Gastrocnemius medialis (tissue), 3 donors: ENCODE results near the genes RMND5B, ZNF454 and RUFY1.

GRCh38 chr5:177610889-177612035 lies 11.3 kb downstream of the B4GALT7 start:
- PRO-cap = no peak
- RAMPAGE, long total RNA, 3 experiments = no peak in any of the 3 experiments

- PRO-cap = no peak
- RAMPAGE, long total RNA, 3 experiments = no peak in any of the 3 experiments
These were observed 41.7 kb downstream of the B4GALT7 start for GRCh38 chr5:177641498-177642100.

- PRO-cap = no peak
- RAMPAGE, long total RNA, 3 experiments = no peak in any of the 3 experiments
These were observed 182.9 kb downstream of the B4GALT7 start for GRCh38 chr5:177782638-177783416.

- PRO-cap = bidirectional peak, plus-strand start at chr5:178131017, minus-strand start at chr5:178130865
- RAMPAGE, long total RNA, 3 experiments = start-site peak on the plus strand in 2 of 3 experiments, at chr5:178131032-178131039 at its widest, 35 to 42 reads per replicate
These were observed at the start of gene RMND5B for GRCh38 chr5:178130741-178131852. RMND5B (plus strand) TSS chr5:178131014.

DNA sequence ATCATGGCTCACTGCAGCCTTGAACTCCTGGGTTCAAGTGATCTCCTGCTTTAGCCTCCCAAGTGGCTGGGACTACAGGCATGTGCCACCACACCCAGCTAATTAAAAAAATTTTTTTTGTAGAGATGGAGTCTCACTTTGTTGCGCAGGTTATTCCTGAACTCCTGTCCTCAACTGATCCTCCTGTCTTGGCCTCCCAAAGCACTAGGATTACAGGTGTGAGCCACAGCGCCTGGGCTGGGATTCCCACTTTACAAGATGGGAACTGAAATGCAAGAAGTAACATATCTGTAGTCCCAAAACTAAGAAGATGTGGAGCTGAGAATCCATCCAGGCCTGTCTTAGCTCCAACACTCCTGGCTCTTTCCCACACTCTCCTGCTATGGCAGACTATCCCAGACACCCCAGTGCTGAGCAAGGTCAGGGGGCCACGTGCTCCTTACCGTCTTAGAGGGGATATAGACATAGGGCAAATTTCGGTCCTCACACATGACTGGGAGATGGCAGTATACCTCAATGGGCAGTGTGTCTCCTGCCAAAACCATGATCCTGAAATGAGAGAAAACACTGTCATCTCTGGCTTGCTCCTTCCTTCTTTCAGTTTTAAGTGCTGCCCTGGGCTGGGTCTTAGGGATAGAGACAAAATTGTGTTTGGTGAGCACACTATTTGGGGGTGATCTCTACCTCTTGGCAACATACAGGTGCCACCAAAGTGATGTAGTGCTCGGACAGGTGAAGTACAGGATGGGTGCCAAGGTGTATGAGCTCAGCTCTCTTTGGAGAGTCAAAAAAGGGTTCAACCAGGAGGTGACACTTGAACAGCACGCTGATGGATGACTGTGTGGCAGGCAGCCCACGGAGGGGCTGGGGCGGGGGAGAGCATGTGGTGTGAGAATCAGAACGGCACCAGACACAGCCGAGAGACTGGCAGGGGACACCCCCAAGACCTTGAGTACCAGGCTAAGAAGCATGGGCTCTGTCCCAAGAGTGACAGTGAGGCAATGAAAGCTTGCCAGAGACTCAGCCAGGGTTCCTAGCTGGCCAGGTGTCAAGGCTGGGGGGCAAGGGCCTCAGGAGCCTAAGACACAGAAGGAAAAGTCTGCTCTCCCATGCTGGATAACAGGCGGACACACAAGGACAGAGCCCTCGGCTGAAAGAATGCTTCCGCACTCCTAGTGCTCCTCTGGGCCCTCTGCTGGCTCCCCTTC lies 2.8 kb downstream of the NHP2 start:
- PRO-cap = no peak
- RAMPAGE, long total RNA, 3 experiments = no peak in any of the 3 experiments

- PRO-cap = no peak
- RAMPAGE, long total RNA, 3 experiments = no peak in any of the 3 experiments
These were observed 4.8 kb downstream of the HNRNPAB start for GRCh38 chr5:178209157-178209592.

DNA sequence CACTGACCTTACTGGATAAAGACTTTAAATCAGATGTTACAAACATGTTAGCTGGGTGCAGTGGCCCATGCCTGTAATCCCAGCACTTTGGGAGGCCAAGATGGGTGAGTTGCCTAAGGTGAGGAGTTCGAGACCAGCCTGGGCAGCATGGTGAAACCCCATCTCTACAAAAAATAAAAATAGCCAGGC lies 12.3 kb downstream of the HNRNPAB start:
- PRO-cap = no peak
- RAMPAGE, long total RNA, 3 experiments = no peak in any of the 3 experiments

- PRO-cap = no peak
- RAMPAGE, long total RNA, 3 experiments = no peak in any of the 3 experiments
These were observed 10.1 kb downstream of the PHYKPL start for GRCh38 chr5:178222274-178223126.

GRCh38 chr5:178240706-178241130 lies 8.1 kb upstream of the PHYKPL start:
- PRO-cap = no peak
- RAMPAGE, long total RNA, 3 experiments = no peak in any of the 3 experiments

DNA sequence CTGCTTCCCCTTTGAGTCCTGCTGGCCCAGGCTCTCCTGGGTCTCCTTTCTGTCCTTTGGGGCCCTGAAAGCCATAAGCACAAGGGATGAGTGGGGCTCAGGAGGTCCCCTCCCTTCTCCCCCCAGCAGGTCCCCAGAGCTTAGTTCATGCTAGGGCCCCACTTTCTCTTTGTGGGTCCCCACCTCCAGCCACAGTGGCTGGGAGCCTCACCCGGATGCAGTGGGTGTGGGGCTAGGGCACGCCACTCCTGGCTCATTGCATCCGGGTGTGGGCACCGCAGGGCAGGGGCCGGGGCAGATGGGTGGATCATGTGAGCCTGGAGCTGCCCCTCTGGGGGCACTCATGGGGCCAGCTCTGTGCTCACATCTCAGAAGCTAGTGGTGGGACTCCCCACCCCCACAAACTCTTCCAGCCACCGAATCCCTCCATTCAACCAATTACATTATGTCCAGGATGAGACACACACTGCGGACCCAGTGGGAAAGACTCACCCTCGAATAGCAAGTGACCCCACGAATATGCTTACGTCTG lies 16.6 kb upstream of the PHYKPL start:
- PRO-cap = no peak
- RAMPAGE, long total RNA, 3 experiments = no peak in any of the 3 experiments

GRCh38 chr5:178442438-178443014 lies 147.7 kb downstream of the COL23A1 start:
- PRO-cap = no peak
- RAMPAGE, long total RNA, 3 experiments = no peak in any of the 3 experiments

GRCh38 chr5:178542396-178542973 lies 47.7 kb downstream of the COL23A1 start:
- PRO-cap = no peak
- RAMPAGE, long total RNA, 3 experiments = no peak in any of the 3 experiments

DNA sequence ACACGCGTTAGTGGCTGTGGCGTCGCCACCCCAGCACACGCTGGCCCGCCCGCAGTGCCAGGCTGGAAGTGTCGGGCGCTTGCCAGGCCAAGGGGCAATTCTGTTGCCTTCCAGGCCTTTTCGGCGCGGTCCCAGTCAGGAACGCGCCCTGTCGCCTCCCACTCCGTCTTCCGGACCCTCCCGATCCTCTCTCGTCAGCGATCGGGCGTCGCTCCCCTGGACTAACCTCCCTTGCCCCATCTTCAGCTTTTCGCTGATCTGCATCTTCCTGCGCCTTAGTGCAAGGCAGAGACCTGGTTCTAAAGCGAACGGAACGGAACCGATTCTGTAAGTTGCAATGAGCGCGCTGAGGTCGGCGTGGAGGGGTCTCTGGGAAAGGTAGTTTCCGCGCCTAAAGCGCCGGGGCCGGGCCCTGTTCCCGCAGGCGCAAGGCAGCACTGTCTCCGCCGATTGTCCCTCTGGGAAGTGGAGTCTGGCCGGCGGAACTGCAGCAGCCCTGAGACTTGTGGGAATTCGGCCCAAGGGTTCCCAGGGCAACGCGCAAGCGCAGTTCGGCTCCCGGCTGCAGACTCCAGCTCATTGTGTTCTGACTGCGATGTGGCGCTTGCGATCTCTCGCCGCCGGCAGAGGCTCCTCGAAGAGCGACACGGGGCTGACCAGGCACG lies at the start of gene ZNF454:
ZNF454 (plus strand) TSS at position 554 of the 665 bp plus-strand sequence.
- PRO-cap = bidirectional peak, plus-strand start at position 579 of the sequence, minus-strand start at position 467 of the sequence
- RAMPAGE, long total RNA, 3 experiments = no peak in any of the 3 experiments

DNA sequence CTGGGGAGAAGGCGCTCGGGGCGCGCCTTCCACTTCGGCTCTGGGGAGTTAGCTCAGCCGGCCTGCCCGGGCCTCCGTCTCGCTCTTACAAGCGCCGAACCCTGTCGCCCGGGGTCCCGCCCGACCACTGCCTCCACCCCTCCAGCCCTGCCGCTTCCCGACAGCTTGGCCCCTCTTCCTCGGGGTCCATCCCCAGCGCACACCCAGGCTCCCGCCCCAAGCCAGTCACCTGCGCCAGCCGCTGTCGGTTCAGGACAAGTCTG lies 142 bp downstream of the GRM6 start:
- PRO-cap = no peak
- RAMPAGE, long total RNA, 3 experiments = no peak in any of the 3 experiments

DNA sequence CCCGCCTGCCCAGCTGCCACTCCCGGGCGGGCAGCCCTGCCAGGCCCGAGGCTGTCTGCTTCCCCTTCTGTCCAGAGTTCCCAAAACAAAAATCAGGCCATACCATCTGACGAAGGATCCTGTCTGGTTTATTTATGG lies 57.1 kb downstream of the ADAMTS2 start:
- PRO-cap = bidirectional peak, plus-strand start outside the sequence, minus-strand start at position 57 of the sequence
- RAMPAGE, long total RNA, 3 experiments = no peak in any of the 3 experiments

DNA sequence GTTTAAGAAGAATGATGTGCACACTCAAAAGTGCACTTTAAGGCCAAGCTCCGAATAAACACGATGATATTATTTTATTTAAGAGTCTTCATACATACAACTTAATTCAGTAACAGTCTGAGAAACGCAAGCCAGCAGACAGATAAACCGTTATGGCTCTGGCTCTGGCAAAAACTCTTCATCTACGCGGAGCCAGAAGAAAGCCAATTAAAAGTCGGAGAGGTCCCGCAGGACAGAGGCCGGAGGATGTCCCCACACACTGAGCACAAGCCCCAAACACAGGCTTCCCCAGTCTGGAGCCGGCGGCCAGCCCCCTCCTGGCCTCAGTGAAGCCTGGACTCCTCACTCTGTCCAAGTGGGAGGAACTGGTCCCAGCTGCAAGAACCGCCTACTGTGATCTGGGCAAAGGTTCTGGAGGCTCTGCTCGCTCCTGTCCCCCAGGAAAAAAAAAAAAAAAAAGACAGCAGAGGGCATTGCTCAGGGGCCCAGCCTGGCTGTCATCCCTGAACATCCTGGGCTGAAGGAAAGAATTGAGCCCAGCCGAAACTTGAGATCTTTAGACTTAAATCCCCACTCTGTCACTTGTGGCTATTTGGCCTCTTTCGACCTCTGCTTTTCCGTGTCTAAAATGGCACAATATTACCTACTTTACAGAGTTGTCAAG lies 44.4 kb downstream of the ADAMTS2 start:
- PRO-cap = no peak
- RAMPAGE, long total RNA, 3 experiments = no peak in any of the 3 experiments

GRCh38 chr5:179344604-179345145 lies 586 bp downstream of the ADAMTS2 start:
- PRO-cap = no peak
- RAMPAGE, long total RNA, 3 experiments = no peak in any of the 3 experiments

DNA sequence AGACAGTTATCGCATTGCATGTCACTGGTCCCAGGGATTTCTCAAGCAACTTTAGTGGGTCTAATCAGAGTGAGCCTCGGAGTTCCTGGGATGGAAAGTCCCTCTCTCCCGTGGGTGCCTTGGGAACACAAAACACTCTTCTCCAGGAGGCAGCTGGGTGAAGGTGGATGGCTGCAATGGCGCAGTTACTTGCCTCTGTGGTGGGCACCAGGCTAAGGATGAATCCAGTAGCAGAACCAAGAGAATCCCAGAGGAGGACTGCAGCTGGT lies 33.9 kb upstream of the ADAMTS2 start:
- PRO-cap = no peak
- RAMPAGE, long total RNA, 3 experiments = no peak in any of the 3 experiments

DNA sequence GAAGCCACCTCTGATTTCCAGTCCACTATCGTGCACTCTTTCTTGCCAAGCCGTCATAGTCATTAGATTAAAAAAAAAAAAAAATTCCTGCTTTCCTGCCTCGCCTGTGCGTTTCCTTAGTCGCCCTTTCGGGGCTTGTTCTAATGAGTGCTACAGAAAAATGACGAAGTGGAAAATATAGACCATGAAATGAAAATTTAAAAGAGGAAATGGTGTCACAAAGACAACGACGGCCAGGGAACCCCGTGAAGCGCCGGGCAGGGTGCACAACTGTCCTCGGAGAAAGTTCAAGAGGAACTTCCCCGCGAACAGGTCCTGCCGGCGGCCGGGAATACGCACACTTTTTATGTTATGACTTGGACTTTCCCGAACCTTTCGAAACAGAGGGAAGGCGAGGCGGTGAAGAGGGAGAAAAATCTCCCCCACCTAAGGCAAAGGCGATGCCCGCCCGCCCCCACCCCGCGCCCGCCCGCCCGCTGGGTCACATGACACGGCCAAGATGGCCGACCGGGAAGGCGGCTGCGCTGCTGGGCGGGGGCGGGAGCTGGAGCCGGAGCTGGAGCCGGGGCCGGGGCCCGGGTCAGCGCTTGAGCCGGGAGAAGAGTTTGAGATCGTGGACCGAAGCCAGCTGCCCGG lies at the start of gene RUFY1:
RUFY1 (plus strand) TSS at position 484 of the 636 bp plus-strand sequence.
- PRO-cap = unidirectional peak, plus-strand start at position 226 of the sequence; bidirectional peak, plus-strand start at position 491 of the sequence, minus-strand start at position 353 of the sequence
- RAMPAGE, long total RNA, 3 experiments = no peak in any of the 3 experiments

- PRO-cap = no peak
- RAMPAGE, long total RNA, 3 experiments = no peak in any of the 3 experiments
These were observed 5.0 kb downstream of the HNRNPH1 start for GRCh38 chr5:179618513-179618893.